SK-MEL-5 (cell line): Measurements from ENCODE around the genes POMGNT2, ABHD5 and TOPAZ1.

RAMPAGE:
- cytosol, long total RNA, result no peak
- long total RNA, result no peak
- nucleus, long total RNA, result no peak
Measured at GRCh38 chr3:42996546-42997198, 17.6 kb downstream of the GASK1A start.

RAMPAGE:
- cytosol, long total RNA, result no peak
- long total RNA, result no peak
- nucleus, long total RNA, result no peak
Measured at GRCh38 chr3:43105339-43106329, at the start of gene POMGNT2. Gene POMGNT2 (minus strand): TSS chr3:43106079.

DNA sequence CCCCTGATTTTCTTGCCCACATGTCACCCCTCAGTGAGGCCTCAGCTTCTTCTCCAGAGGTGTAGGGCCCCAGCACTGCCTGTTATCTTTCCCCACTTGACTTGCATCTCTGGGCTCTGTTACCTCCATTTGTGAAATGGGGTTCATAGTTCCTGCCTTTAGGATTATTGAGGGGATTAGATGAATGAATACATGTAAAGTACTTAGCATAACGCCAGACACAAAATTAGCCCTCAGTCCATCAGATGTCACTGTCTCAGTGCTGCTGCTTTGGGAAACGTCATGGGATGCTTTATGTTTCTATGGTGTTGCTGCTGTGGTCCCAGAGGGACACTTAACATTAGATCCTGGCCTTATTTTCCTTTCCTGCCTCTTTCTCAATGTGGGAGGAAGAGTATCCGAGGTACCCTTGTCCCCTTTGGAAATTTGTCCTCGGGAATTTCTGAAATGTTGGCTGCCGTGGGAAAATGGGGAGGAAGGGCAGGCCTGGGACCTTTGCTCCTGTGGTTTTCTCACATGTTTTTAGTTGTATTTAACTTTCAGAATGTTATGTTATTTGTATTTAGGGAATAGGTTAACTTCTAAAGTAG is 31.5 kb downstream of the SNRK start:
RAMPAGE:
- cytosol, long total RNA, result no peak
- long total RNA, result no peak
- nucleus, long total RNA, result no peak

GRCh38 chr3:43325830-43326263 is 39.5 kb downstream of the SNRK start:
RAMPAGE:
- cytosol, long total RNA, result no peak
- long total RNA, result no peak
- nucleus, long total RNA, result no peak

GRCh38 chr3:43644240-43644680 is 22.4 kb upstream of the ANO10 start:
RAMPAGE:
- cytosol, long total RNA, result no peak
- long total RNA, result no peak
- nucleus, long total RNA, result no peak

GRCh38 chr3:43690034-43691049 is at the start of gene ABHD5:
Gene ABHD5 (plus strand): TSS chr3:43690938.
RAMPAGE:
- cytosol, long total RNA, result start-site peak on the plus strand at chr3:43690886-43690986, 200 and 120 reads in 2 replicates
- long total RNA, result start-site peak on the plus strand at chr3:43690886-43690954, 58 and 88 reads in 2 replicates
- nucleus, long total RNA, result start-site peak on the plus strand at chr3:43690870-43690983, 79 and 10 reads in 2 replicates

RAMPAGE:
- cytosol, long total RNA, result no peak
- long total RNA, result no peak
- nucleus, long total RNA, result no peak
Measured at GRCh38 chr3:43759107-43759703, 68.5 kb downstream of the ABHD5 start.

RAMPAGE:
- cytosol, long total RNA, result no peak
- long total RNA, result no peak
- nucleus, long total RNA, result no peak
Measured at GRCh38 chr3:43773213-43773665, 82.5 kb downstream of the ABHD5 start.

GRCh38 chr3:43994773-43995516 is 246.7 kb upstream of the TOPAZ1 start:
RAMPAGE:
- cytosol, long total RNA, result no peak
- long total RNA, result no peak
- nucleus, long total RNA, result no peak

GRCh38 chr3:44241704-44242249 is at the start of gene TOPAZ1:
Gene TOPAZ1 (plus strand): TSS chr3:44241886.
RAMPAGE:
- cytosol, long total RNA, result no peak
- long total RNA, result no peak
- nucleus, long total RNA, result no peak

GRCh38 chr3:44569812-44570011 is 14.7 kb downstream of the ZKSCAN7 start:
RAMPAGE:
- cytosol, long total RNA, result no peak
- long total RNA, result no peak
- nucleus, long total RNA, result no peak

DNA sequence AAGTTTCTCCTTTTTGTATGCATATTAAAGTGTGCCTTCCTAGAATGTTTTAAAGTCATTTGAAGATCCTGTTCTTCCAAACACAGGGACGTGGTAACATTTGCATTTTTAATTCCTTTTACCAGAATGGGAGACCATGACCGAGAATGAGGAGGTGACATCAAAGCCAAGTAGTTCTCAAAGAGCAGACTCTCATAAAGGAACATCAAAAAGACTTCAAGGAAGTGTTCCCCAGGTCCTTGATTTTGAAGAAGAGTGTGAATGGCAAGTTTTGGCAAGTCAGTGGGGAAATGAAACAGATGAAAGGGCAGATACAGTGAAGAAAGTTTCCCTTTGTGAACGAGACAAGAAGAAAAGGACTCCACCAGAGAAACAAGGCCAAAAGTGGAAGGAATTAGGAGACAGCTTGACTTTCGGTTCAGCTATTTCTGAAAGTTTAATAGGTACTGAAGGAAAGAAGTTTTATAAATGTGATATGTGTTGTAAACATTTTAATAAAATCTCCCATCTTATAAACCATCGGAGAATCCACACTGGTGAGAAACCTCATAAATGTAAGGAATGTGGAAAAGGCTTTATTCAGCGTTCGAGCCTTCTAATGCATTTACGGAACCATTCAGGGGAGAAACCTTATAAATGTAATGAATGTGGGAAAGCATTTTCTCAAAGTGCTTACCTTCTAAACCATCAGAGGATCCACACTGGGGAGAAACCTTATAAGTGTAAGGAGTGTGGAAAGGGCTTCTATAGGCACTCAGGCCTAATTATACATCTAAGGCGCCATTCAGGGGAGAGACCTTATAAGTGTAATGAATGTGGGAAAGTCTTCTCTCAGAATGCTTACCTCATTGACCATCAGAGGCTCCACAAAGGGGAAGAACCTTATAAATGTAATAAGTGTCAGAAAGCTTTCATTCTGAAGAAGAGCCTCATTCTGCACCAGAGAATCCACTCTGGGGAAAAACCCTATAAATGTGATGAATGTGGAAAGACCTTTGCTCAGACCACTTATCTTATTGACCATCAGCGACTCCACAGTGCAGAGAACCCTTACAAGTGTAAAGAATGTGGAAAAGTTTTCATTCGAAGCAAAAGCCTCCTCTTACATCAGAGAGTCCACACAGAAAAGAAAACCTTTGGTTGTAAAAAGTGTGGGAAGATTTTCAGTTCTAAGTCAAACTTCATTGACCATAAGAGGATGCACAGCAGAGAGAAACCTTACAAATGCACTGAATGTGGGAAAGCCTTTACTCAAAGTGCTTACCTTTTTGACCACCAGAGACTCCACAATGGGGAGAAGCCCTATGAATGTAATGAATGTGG is 6.3 kb upstream of the ZNF35 start:
RAMPAGE:
- cytosol, long total RNA, result no peak
- long total RNA, result no peak
- nucleus, long total RNA, result no peak

RAMPAGE:
- cytosol, long total RNA, result no peak
- long total RNA, result no peak
- nucleus, long total RNA, result no peak
Measured at GRCh38 chr3:44684942-44685279, 27.5 kb upstream of the ZNF502 start.

RAMPAGE:
- cytosol, long total RNA, result no peak
- long total RNA, result no peak
- nucleus, long total RNA, result no peak
Measured at GRCh38 chr3:44914311-44915002, 40.0 kb downstream of the TGM4 start.

RAMPAGE:
- cytosol, long total RNA, result no peak
- long total RNA, result no peak
- nucleus, long total RNA, result no peak
Measured at GRCh38 chr3:44915722-44916234, 41.4 kb downstream of the TGM4 start.

RAMPAGE:
- cytosol, long total RNA, result no peak
- long total RNA, result no peak
- nucleus, long total RNA, result no peak
Measured at GRCh38 chr3:45090783-45091758, 55.1 kb downstream of the CDCP1 start.

DNA sequence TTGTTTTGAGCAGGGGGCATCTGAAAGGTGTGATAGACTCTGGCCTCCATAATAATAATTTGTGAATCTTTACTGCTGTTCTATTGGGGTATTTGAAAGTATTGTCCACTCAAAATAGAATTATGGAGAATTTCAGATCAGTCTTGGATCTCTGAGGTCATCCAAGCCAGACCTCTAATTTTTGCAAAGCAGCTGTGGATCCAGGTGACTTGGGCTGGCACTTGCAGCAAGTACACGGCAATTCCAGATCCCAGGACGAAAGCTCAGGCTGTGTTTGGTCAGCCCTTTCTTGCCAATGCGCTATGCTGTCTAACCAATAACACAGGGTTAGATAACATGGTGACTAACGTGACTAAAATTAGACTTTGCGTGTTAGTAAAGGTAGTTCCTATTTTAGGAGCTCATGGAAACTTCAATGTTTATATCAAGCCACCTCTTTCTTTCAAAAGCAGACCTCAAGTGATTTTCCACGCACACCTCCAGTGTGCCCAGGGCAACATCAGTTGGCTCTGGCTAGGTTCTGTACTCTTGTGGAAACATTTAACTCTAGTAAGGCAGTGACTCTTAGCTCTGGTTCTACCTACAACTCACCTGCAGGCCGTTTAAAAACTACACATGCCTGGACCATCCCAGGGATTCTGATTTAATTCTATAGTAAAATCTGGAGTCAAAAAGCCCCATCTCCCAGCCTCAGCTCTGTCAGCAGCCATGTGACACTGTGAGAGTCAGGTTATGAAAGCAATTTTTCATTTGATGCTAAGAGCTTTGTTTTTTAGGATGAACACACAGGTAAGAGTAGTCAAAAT is 32.5 kb downstream of the CDCP1 start:
RAMPAGE:
- cytosol, long total RNA, result no peak
- long total RNA, result no peak
- nucleus, long total RNA, result no peak

DNA sequence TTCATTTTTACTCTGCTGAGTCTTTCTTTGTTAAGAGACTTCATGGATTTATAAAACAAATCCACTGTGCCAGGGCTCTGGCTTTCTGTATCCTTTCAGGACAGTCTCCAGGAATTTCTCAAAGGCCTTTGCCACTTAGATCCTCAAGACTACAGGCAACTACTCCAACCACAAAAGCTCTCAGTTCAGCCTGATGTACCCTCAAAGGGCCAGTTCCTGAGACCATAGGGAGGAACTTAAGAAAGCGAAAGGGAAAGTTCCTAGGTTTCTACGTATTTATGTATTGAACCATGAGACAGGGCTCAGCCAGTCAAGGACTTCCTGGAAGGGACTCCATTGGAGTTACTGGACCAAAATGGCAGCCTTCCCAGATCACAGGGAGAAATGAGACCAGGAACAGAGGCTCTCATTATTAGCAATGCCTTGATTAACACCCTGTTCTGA is 1.9 kb downstream of the CDCP1 start:
RAMPAGE:
- cytosol, long total RNA, result no peak
- long total RNA, result no peak
- nucleus, long total RNA, result no peak

RAMPAGE:
- cytosol, long total RNA, result no peak
- long total RNA, result no peak
- nucleus, long total RNA, result no peak
Measured at GRCh38 chr3:45144761-45145620, 1.2 kb downstream of the CDCP1 start.

DNA sequence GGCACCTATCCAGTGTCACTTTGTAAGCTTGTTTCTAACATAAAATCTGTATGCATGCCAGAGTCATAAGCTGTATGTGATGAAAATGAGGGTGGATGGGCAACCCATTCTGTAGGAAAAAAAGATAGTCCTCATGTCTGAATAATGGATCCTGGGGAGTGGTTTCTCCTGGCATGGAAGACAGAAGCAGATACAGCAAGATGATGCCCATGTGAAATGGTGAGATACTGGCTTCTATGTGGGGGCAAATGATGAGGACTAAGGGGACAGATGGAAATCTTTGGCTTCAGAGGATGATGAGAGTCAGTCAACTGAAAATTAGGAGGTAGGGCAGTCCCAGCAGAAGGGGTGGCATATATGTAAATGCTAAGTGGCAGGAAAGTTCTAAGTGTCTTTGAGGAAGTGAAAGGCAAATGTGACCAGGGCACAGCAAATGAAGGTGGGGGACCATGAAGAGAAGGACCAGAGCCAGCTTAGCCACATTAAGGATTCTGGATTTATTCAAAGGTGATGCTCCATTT is 29.3 kb upstream of the LIMD1 start:
RAMPAGE:
- cytosol, long total RNA, result no peak
- long total RNA, result no peak
- nucleus, long total RNA, result no peak